Kidney epithelial cell (primary cell): ENCODE measurements around a stretch of chr17.

- RAMPAGE, long total RNA = no peak
- RRBS = no CpG with 5 or more reads among the region's 6 CpGs
These were observed 802 bp upstream of the MKS1 start for GRCh38 chr17:58219842-58220271.

DNA sequence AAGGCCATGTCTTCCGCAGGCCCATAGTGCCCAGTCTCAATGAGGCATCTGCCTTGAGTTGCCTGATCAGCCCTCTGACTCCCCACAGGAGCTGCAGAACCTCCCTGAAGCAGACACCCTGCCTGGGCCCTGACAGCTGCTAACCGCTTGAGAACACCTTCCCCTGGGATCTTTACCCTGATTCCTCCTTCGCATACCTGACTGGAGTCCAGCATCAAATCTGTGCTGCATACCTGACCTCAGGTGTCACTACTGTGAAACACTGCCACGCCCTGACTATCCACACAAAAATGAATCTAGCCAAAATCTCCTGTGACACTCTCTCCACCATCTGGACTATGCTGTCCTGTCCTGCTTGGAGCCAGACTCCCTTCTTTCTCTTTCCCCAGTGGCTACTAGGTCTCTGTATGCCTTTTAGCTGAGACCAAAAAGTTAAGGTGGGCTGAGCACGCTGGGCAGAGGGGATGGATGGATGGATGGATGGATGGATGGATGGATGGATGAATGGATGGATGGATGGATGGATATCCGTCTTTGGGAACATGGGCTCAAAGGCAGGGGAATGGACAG is 13.1 kb downstream of the TSPOAP1 start:
- RAMPAGE, long total RNA = no peak
- RRBS = no CpG with 5 or more reads among the region's 6 CpGs

DNA sequence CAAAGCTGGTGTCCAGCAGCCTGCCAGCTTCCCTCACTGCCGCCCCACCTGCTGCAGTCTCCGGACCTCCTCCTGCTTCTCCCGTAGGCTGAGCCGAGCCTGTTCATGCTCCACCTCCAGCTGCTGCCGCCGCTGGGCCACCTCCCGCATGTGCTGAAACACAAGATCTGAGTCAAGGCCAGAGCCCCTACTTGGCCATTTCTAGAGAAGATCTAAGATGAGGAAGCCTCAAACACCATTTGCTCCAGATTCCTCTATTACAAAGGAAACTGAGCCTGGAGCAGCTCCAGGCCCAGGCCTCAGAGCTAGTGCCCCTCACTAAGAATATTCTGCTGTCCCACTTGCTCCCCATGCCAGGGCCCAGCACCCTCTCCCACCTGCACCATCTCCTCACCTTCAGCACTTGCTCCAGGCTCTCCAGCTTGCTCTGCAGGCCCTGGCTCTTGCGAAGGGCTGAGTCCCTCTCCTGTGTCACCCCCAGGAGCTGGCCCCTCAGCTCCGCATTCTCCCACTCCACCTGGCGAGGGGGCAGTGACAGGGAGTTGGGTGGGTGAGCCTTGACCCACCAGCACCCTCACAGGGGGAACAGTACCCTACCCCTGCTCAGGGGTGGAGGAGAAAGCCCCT is 6.2 kb downstream of the TSPOAP1 start:
- RAMPAGE, long total RNA = no peak
- RRBS = 37% methylated on average over 2 of the region's 10 CpGs

GRCh38 chr17:58333750-58334349 is 5.3 kb upstream of the TSPOAP1 start:
- RAMPAGE, long total RNA = no peak
- RRBS = no CpG with 5 or more reads among the region's 6 CpGs

DNA sequence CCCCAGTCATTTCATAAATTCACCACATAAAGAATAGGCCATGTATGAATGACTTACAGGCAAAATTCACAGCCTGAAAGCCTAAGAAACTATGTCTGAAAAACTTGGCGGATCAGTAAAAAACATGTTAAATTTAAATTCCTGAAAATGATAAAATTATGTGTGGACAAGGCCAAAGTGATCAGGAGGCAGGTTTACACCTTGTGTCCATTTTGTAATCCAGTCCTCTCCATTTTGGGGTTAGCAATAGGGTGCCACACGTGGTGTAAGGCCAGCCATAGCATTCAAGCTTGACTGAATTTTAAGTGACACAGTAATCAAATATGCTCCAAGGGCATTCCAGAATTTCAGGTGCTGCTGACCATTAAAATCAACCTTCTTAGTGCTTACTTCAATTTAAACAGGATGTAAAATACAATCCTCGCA is 2.8 kb downstream of the RNF43 start:
- RAMPAGE, long total RNA = no peak
- RRBS = no CpG with 5 or more reads among the region's 3 CpGs

DNA sequence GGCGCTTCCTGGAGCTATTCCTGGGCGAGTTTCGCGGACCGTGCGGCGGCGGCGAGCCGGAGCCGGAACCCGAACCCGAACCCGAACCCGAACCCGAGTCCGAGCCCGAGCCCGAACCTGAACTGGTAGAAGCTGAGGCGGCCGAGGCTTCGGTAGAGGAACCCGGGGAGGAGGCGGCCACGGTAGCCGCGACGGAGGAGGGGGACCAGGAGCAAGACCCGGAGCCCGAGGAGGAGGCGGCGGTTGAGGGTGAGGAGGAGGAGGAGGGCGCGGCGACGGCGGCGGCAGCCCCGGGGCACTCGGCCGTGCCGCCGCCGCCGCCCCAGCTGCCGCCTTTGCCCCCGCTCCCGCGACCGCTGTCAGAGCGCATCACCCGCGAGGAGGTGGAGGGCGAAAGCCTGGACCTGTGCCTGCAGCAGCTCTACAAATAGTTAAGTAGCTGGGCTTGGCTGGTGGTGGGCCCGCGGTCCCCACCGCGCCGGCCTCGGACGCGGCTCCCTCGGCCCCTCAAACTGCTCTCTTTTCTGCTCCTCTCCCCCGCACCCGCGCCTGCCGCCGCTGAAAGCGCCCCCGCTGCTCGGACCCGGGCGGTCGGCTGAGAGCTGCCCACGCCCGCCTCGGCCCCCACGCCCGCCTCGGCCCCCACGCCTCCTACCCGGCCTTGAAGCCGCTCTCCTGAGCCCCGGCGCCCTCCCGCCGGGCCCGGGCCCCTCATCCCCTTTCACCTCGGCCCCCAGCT is 547 bp downstream of the PPM1E start:
- RAMPAGE, long total RNA = no peak
- RRBS = 1% methylated on average over 38 of the region's 89 CpGs

GRCh38 chr17:59004481-59004945 is 102.2 kb downstream of the TRIM37 start:
- RAMPAGE, long total RNA = no peak
- RRBS = no CpG with 5 or more reads among the region's 3 CpGs

DNA sequence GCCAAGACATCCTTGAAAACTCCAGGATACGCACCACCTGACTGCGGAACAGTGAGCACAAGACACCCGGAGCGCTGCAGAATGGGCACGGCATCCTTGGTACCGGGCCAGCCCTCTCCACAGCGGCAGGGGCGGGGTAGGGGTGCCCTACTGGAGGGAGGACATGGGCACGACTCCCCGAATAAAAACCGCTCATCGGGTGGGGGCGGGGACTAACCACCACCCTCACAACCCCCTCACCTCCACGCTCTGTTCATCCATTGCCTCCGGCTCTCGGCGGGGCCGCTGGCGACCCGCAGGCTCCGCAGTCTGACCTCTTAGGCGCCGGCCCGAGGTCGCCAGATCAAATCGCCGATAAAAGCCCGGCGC is 495 bp downstream of the TRIM37 start:
- RAMPAGE, long total RNA = no peak
- RRBS = 1% methylated on average over 13 of the region's 29 CpGs

- RAMPAGE, long total RNA = no peak
- RRBS = no CpG with 5 or more reads among the region's 5 CpGs
These were observed 15.4 kb upstream of the TRIM37 start for GRCh38 chr17:59122157-59122440.

- RAMPAGE, long total RNA = no peak
- RRBS = no CpG with 5 or more reads among the region's 12 CpGs
These were observed 41.1 kb upstream of the YPEL2 start for GRCh38 chr17:59290161-59290865.

GRCh38 chr17:59517312-59517652 is 48.1 kb upstream of the DHX40 start:
- RAMPAGE, long total RNA = no peak
- RRBS = no CpG with 5 or more reads among the region's 1 CpG

DNA sequence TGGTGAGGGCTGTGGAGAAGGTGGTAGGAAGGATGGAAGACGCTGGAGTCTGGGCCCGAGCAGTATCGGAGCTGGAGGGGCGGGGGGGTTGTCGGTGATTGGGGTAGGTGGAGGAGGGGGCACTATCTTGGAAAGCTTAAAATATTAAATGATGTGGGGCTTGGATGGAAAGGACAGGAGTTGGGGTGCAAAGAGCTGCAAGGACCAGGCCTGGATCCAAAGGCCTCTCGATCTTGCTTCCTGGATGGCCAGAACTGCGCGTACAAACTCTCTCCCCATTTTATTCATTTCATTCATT is 446 bp downstream of the CLTC start:
- RAMPAGE, long total RNA = no peak
- RRBS = no CpG with 5 or more reads among the region's 8 CpGs

DNA sequence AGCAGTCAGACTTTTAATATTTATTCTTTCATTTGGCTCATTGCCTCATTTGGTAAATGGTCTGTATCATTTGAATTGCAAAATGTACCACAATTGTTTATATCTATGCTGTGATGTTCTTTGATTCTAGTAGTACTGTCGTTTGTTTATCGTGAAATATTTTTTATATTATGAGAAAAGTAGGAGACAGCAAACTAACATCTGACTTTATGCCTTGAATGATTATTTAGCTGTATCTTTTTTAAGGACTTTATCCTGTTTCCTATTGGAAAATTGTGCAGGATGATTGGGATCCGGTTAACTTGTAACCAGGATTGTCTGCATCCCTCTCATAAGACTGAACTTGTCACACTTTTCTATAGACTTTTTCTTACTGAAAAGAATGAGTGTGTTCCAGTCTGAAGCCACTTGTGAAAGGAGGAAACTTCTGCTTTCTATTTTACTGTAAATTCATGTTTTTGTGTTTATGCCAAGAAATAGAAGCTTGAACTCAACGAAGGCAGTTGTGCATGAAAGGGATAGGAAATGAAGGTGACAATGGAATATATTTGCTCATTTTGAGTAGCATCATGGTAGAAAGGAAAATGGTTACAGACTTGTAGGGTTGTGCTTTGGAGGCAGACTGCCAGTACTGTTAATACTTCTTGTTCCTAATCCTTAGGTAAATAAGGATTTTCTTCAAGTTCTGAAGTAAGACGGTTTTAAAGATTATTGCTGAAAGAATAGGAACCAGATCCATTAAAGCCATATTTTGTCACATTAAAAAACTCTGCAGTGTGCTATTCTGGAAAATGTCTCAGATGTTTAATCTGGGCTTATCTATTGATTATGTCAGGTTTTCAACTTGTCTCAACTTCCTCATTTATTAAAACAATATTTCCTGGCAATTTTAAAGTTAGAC is 8.0 kb downstream of the CLTC start:
- RAMPAGE, long total RNA = no peak
- RRBS = no CpG with 5 or more reads among the region's 5 CpGs

- RAMPAGE, long total RNA = no peak
- RRBS = no CpG with 5 or more reads among the region's 1 CpG
These were observed 10.2 kb downstream of the PTRH2 start for GRCh38 chr17:59696997-59697471.

GRCh38 chr17:59786453-59787286 is 79.2 kb downstream of the VMP1 start:
- RAMPAGE, long total RNA = start-site peak on the minus strand at chr17:59786504-59786605, 17 and 8 reads in 2 replicates
- RRBS = no CpG with 5 or more reads among the region's 7 CpGs

GRCh38 chr17:59807974-59808607 is 84.7 kb downstream of the TUBD1 start:
- RAMPAGE, long total RNA = no peak
- RRBS = no CpG with 5 or more reads among the region's 4 CpGs

- RAMPAGE, long total RNA = no peak
- RRBS = no CpG with 5 or more reads among the region's 5 CpGs
These were observed 67.2 kb downstream of the TUBD1 start for GRCh38 chr17:59825329-59826077.

DNA sequence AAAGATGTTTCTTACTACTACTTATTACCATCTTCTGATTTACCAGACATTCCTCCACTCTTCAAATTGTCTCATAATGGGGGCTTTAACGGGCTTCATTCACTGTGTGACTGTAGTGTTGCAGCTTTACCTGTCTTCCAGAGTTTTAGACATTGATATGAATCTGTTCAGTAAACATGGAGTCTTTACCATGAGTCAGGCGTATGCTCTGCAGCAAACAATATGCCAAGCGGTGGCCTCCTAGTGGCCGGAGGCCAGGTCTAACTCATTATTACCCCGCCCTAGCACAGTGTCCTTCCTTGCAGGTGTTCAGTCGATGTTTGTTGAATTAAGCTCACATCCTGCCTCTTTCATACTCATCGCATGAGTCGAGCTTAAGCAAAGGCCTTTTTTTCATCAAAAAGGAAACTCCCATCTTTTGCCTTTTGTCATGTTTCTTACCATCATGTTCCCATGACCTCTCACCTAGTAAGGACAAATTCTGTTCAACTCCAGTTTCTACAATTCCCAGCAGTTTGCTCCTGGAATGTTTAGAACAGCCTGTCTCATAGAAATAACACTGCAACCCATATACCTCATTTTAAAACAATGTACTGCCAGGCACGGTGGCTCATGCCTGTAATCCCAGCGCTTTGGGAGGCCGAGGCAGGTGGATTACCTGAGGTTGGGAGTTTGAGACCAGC is 39.4 kb downstream of the TUBD1 start:
- RAMPAGE, long total RNA = no peak
- RRBS = no CpG with 5 or more reads among the region's 11 CpGs

GRCh38 chr17:60153779-60154653 is 4.2 kb downstream of the CA4 start:
- RAMPAGE, long total RNA = no peak
- RRBS = no CpG with 5 or more reads among the region's 10 CpGs

DNA sequence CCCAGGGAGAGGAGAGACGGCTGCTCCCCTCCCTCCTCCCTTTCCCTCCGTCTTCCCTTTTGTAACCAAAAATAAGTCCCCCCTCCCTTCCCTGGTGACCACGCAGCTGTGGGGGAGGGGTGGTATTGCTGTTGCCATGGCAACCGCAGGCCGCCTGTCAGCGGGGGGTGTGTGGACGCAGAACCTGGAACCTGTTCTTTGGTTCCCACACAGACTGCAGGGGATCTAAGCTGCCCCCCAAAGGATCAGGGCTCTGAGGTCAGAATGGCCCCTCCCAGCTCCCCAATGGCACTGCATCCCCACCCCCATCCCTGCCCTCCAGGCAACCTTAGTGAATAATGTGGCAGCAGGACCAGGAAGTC is 11.8 kb downstream of the CA4 start:
- RAMPAGE, long total RNA = no peak
- RRBS = no CpG with 5 or more reads among the region's 7 CpGs